BE2C (cell line): ENCODE results near the gene CHAMP1.

DNA sequence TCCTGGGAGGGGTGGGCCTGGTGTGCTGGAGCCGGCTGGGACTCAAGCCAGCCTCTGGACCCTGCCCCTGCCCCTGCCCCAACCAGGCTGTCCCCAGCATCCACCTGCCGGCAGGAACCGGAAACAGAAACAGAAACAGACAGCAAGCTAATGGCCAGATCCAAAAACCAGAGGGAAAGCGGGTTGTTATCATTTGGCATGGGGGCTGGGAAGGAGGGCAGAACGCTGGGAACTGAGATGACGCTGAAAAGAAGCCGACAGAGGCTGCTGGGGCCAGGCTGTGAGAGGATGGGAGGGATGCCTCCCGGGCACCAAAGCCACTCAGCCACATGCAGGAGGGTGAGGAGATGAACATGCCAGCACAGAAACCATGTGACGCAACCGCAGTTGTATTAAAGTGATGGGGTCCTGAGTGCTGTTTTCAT, 2.2 kb downstream of the GAS6 start:
- RRBS: 5% methylated on average over 2 of the region's 10 CpGs

DNA sequence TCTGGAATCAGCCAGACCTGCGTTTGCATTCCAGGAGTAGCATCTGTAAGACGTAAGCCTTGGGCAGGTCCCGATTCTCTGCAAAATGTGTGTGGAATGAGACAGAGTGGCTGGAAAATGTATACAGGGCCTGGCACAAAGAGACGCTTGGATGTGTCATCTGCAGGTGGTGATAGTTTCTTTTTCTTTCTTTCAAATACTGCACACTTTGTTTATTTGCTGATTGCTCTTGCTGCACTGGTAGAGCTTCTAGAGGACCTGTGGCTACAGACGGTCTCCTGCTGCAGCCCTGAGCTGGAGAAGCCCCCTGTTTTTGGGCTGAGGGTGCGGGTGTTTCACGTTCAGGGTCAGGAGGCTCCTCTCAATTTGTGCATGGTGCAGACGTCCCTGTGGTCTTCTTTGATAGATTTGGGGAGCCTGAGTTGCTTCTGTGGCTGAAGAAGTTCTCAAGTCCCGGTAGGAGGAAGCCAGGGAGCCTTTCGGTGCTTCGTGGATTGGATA, 43.9 kb upstream of the GAS6 start:
- RRBS: no CpG with 5 or more reads among the region's 11 CpGs

- RRBS: no CpG with 5 or more reads among the region's 46 CpGs
Observed at GRCh38 chr13:113951023-113951966, 22.6 kb downstream of the C13orf46 start.

GRCh38 chr13:114001302-114001990, 27.6 kb upstream of the C13orf46 start:
- RRBS: no CpG with 5 or more reads among the region's 50 CpGs

DNA sequence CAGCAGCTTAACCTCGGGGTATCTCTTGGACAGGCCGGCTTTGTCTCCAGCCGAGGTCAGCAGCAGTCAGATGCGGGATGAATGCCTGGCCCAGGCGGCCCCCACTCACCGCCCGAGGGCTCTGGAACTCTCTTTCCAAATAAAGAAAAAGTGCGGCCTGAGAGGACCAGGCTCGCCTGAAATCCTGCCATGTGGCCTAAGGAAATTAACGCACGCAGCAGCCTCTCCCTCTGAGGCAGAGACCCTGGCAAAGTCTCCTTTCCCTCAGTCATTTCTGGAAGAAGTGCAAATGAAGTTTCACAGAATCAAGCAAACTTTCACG, 67.7 kb downstream of the RASA3 start:
- RRBS: 2% methylated on average over 2 of the region's 12 CpGs

- RRBS: 30% methylated on average over 6 of the region's 41 CpGs
Observed at GRCh38 chr13:114065051-114066240, 67.0 kb downstream of the RASA3 start.

- RRBS: 9% methylated on average over 7 of the region's 27 CpGs
Observed at GRCh38 chr13:114109538-114110107, 22.8 kb downstream of the RASA3 start.

DNA sequence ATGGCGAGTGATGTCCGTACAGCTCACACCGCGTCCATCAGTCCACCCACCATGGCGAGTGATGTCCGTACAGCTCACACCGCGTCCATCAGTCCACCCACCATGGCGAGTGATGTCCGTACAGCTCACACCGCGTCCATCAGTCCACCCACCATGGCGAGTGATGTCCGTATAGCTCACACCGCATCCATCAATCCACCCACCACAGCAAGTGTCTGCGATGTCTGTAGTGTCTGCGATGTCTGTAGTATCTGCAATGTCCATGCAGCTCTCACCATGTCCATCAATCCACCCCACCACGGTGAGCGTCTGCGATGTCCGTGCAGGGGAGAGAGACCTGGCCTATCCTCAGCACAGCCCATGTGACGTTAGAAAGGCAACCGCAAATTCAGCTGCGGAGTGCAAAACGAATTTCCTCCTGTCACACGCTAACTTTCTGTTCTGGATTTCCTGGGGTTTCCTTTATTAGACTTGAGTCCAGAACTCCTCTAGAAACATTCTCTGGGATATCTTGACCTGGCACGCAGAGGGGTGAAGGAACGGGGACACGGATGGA, 18.5 kb downstream of the RASA3 start:
- RRBS: no CpG with 5 or more reads among the region's 29 CpGs

DNA sequence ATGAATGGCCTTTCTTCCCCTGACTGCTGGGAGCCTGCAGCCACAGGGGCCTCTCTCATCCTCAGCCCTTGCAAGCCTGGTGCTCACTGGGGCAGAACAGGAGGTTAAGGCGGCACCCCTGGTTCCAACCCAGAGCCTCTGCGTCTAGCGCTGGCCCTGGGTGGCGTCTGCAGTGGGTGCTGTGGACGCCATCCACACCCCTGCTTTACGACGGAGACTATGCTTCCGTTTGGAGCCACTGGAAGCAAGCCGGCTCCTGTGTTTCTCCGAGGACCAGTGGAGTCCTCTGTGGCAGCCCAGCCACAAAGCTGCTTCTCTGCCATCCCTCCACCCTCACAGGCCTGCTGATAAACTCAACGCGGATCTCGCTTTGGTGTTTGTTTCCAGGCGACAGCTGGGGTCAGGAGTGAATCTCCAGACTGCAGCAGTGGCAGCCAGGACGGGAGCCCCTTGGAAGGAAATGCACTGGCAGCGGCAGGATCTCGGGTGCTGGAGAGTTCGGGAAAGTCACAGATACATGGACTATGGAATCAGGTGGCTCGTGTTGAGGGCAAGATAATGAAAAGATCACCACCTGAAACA, 2.1 kb upstream of the RASA3 start:
- RRBS: no CpG with 5 or more reads among the region's 19 CpGs

DNA sequence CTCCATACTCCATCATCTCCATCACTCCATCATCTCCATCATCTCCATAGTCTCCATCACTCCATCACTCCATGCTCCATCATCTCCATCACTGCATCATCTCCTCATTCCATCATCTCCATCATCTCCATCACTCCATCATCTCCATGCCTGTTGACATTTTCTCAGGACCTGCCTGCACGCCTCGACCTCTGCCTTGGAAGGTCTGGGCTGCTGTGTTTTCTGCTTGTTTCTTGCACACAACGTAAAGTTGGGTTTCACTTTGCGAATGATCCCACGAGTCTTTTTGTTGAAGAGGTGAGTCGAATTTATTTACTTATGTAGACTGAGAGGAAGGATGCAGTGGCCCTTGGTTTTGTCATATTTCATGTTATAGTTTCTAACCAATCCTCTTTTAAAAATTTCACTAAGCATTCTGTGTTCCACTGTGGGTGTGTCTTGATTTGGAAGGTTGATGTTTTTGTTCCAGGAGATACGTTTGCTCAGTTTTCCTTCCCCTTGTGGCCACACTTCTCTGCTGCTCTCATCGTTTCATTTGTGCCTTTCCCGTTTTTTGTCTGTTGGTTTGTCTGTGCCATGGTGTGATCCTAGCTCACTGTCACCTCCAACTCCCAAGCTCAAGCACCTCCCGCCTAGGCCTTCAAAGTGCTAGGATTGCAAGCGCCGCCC, 21.5 kb upstream of the RASA3 start:
- RRBS: no CpG with 5 or more reads among the region's 12 CpGs

GRCh38 chr13:114166448-114167142, 12.5 kb upstream of the CFAP97D2 start:
- RRBS: no CpG with 5 or more reads among the region's 19 CpGs

DNA sequence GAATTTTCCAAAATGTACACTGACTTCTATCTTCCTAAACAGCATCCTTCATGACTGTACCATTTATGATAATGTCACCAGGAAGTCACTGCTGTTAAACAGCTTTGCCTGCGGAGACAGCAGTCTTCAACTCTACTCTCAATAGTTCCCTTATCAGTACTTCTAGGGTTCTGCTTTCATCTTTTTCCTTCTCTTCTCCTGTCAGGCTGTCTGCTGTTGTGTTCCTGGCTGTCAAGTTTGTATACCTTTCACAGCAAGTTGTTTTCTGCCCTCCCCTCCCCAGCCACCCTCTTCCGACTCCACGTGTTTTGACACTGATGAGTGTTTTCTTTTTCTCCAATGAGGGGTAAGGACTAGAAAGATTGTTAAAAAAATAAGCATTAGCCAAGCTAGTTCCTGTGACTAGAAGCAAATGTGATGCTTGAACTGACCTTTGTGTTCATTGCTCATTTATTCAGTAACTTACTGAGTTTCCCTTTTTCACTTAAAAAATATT, 2.2 kb downstream of the UPF3A start:
- RRBS: no CpG with 5 or more reads among the region's 3 CpGs

- RRBS: 1% methylated on average over 55 of the region's 112 CpGs
Observed at GRCh38 chr13:114314059-114315315, at the start of gene CHAMP1. CHAMP1 (plus strand) TSS chr13:114314503.